PC-3 (cell line): ENCODE measurements around the genes ZSWIM6 and SREK1IP1.

GRCh38 chr5:57906743-57907051 is 424.1 kb upstream of the ACTBL2 start:
- RAMPAGE, long total RNA, result no peak

DNA sequence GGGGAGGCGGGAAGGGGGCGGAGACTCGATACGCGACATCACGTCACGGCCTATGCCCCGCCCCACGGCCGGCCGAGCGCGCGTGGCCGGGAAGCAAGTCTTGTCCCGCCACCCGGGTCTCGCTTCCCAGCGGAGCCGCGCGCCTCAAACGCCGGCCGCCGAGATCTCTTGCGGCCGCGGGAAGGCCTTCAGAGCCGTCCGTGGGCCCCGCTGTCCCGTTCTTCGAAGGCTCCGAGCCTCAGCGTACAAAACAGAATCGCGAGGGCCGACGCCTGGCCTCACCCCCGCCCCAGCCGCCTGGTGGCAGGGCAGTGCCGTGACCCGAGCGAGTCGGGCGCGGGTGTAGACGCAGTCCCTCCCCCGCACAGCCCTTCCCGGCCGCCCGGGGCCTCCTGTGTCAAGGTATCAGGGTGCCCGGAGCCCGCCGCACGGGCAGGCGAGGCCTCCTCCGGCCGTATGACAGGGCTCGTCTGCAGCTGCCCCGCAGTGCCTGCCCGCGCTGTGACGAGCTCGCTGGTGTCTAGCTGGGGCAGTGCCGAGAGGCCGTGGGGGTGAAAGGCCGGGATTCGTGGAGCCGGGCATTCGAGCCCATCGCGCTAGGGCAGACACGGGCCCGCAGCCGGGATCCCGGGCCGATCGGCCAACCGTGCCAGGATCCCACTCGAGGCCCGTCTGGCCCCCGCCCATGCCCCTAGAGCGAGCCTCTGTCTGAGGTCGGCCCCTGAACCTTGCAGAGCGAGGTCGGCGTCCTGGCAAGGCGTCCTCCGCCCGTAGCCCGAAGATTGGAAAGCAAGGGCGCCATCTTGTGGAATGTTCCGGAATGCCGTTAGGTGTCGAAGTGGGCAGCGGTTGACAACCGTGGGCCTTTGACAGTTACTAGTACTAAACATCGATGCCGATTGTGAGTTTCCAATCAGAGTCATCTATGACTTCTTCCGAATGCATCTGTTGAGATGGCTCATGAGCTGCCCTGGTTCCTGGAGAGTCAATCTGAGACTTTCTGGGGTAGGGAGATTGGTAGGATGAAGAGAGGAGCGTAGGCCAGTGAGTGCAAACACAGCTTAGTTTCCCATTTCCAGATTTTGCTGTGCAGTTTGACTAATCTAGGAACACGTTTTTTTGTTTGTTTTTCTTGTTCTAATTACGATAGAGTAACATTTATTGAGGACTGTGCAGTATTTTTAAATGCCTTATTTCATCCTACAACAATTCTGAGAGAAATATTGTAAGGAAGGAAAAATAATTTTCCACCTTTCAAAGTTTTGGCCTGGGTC is 669 bp upstream of the PLK2 start:
- RAMPAGE, long total RNA, result no peak

- RAMPAGE, long total RNA, result no peak
Measured at GRCh38 chr5:58629660-58630154, 46.8 kb downstream of the RAB3C start.

DNA sequence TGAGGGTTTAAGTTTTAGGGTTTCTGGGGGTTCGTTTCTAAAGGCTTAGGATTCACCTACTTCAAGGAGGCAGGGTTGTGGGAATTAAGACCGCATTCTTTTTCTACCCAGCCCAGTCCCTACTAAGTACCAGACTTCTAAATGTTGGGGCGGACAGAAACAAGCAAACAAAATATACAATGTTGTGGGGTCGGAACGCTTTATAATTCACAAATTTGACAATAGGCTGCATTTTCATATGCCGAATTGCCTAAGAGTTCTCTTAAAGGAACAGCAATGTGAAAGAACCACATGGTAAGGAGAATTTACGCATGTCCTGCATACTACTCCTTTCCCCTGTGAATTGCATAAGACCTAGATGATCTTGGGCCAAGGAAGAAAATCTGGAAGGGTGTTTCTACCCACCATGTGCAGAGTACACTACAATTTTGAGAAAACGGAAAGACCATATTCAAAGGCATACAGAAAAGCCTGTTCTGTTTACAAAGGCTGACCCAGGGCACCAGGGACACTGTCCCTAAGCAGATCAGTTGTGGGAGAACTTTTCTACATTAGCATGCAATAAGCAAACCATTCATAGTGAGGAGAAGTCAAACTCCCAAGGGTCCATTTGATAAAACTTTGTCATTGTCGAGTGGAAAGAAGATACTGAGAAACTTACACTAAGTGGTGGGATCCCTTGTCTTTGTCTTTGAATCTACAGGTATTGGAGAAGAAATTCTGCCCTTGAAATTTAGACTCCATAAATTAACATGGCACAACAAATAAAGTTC is 457.4 kb downstream of the RAB3C start:
- RAMPAGE, long total RNA, result no peak

DNA sequence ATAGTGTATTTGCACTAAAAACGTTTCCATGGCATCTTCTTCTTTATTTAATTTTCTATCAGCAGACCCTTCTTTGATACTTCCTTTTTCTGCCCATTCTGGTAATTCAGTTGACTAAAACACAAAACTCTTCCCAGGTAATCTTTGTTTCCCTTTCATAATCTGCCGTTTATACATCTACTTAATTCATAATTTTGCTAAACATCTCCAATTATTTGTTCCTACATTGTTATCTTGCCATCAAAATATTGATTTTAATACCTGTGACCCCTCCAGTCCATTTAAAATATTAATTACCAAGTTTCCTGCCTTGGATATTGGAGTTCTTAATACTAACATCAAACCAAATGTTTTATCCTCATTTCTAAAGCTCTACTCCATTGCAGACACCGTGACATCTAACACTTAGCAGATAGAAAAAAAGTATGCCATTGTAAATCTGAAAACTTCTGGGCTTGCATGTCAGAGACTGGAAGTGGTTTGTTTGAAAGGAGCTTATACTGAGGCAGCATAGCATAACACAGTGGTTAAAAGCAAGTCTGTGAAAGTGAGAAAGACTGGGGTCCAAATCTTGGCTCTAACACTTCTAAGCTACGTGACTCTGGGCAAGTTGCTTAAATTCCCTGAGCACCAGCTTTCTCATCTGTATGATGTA is 540.5 kb downstream of the RAB3C start:
- RAMPAGE, long total RNA, result no peak

DNA sequence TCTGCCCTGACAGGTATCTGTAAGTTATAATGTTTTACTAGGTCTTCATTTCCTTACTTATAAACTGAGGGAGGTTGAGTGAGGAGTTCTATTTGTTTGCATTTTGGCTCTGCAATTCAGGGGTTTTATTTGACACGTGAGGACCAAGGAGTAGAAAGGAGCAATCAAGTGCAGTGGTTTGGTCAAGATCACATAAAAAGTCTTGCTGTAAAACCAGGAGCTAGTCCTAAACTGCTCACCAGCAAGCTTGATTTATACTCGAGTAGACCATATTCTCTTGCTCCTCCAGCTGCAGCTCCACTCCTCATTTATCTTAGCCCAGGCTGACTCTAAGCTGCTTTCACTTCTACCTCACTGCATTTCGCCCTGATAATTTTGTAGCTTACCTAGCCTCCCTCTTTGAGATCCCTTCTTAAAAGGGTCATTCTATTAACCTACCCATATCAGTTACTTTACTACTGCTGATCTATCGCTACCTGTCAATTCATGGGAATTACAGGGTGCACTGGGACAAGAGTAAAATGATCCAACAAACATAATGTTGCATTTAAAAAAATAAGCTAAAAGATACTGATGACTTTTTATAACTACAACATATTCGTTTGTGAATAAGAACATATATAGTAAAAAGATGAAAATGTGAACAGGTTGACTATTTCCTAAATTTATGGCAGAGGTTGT is 541.4 kb downstream of the RAB3C start:
- RAMPAGE, long total RNA, result no peak

DNA sequence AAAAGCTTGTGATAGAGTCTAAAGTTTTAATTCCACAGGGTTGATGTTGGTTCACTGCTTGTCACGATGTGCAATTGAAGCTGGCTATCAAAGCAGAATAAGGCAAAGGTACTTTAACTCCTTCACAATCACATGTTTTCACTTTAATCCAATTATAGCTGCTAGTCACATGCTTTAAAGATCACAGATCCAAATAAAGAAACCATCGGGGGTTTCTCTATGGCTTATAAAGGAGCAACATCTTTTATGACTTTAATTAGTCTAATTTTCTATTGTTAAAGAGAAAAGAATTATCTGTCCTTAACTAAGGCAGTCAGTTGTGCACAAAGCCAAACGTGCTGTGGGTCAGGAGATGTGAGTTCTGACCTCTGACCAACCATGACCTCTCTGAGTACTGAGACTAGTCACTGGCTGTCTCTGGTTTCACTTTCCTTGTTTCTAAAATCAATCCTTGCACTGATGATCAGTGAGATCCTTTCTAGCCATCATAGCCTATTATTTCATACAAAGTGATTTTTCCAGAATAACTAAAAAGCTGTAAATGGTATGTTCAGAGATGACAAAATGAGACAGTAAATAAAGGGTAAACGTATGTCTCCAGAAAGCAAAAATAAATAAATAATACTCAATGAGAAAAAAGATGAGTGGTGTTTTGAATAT is 561.1 kb downstream of the RAB3C start:
- RAMPAGE, long total RNA, result no peak

GRCh38 chr5:59198426-59198681 is 615.5 kb downstream of the RAB3C start:
- RAMPAGE, long total RNA, result no peak

DNA sequence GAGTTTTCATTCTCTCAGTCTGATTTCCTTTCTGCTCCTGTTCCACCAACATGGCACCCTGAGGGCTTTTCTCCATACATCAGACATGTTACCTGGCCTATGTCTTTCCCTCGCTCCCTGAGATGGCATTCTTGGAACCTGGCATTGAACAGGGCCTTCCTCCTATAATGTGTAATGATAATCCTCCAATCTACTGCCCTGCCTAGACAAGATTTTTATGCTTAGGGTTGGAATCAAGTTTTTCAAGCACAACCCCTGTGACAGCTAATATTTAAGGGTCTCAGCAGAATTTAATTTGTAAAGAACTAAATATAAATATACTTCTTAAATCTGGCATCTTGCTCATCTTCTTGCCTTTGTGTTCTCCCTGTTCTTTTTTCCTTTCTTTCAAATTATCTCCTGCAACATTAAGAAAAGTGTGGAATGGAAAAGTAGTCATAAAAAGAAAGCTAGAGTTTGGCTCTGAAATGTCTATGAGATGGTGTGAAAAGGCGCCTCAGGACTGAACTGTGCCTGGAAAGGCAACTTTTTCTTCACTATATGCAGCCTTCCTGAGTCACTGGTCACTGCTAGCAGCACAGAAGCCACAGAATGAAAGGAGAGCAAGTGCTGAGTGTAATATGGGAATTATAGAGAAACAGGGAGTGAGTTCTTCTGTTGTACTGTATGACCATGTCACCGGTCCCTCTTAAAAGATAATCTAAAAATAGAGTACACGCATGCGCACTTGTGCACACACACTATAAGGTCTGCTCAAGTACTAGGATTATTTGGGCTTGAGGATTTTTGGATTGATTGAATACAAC is 572.2 kb downstream of the PDE4D start:
- RAMPAGE, long total RNA, result no peak

DNA sequence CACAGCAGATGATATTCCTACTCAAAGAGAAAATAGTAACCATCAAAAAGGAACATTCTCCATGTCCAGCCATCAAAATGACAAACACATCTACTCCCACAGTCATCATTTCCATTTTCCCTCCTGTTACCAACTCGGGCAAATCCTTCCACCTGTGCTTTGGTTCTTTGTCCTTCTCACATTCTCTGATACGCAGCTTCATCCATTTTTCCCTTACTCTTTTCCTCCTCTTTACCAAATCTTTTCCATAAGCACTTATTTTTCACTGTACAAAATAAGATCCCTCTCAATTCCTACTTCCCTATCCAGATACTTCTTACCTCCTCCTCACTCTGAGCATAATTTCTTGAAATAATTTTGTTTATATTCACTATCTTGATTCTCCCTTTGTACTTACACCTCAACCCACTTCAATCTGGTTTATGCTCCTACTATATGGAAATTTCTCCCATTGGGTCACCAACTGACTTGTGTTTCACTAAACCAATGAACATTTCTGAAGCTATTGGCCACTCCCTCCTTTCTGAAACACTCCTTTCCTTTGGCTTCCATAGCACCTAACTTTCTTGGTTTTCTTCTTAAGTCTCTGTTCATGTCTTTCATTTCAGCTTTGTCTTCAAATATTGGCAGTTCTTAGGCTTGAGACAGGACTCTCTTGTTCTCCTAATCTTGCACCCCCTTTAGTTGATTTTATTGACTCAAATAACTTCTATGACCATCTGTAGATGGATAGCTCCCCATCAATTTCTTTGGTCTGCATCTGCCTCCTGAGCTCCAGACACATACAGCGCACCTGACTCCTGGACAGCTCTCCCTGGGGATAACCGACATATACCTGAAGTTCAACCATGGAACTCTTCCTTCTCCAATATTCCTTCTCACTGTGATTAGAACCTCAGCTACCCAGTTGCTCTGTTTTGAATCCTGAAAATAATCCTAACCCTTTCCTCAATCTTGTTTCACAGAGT is 442.6 kb downstream of the PDE4D start:
- RAMPAGE, long total RNA, result no peak

DNA sequence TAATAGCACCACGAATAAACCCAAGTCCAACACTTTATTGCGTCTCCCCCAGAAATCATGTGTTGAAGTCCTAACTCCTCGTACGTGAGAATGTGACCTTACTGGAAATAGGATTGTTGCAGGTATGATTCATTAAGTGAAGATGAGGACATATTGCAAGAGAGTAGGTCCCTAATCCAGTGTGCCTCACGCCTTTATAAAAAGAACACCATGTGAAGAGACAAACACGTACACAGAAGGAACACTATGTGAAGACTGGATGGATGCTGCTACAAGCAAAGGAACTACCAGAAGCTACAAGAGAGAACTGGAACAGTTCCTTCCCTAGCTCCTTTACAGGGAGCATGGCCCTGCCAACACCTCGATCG is 276.2 kb downstream of the PDE4D start:
- RAMPAGE, long total RNA, result no peak

DNA sequence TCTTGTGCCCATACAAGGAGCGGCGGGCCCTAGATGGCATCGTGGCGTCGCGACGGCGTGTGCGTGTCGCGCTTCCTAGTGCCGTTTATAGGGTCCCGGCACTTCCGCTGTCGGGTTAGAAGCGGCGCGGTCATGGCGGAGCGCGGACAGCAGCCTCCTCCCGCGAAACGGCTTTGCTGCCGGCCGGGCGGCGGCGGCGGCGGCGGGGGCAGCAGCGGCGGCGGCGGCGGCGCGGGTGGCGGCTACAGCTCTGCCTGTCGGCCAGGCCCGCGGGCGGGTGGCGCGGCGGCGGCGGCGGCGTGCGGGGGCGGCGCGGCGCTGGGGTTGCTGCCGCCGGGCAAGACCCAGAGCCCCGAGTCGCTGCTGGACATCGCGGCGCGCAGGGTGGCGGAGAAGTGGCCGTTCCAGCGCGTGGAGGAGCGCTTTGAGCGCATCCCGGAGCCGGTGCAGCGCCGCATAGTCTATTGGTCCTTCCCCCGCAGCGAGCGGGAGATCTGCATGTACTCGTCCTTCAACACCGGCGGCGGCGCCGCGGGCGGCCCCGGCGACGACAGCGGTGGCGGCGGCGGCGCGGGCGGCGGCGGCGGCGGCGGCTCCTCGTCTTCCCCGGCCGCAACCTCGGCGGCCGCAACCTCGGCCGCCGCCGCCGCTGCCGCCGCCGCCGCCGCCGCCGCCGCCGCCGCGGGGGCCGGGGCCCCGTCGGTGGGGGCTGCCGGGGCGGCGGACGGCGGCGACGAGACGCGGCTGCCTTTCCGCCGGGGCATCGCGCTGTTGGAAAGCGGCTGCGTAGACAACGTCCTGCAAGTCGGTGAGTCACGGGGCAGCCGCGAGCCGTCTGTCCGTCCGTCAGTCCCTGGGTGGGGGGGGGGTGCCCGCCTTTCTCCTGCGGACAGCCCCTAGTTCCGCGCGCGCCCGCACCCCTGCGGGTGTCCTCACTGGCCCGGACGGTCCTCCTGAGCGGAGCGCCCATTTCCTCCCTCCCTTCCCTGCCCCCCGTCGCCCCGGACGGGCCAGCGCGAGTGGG is at the start of gene ZSWIM6:
Gene ZSWIM6 (plus strand): TSS at position 118 of the 1,024 bp plus-strand sequence.
- RAMPAGE, long total RNA, result no peak

DNA sequence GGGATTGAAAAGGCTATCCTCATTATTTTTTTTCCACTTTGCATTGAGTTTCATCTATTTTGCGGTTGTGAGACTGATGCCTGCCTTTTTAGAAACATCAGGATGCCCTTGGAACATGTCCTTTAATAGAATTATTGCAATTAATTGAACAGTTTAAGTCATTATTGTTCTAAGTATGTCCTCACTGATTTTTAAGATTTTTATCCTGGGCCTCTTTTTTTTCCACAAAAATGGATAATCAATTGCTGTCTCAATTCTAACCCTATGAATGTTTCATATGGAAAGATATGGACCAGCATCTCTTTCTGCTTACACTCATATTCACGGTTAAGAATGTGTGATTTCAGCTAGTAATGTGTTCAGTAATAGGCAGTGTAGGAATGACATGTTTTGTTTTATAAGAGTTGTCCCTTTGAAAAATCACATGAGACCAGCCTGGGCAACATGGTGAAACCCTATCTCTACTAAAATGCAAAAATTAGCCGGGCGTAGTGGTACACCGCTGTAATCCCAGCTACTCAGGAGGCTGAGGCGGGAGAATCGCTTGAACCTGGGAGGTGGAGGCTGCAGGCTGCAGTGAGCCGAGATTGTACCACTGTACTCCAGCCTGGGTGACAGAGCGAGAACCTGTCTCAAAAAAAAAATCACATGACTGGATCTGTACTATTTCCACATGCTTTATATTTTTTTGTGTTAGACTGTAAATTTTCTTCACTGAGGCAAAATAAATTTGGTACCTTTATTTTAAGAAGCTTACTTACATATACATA is 6.9 kb downstream of the ZSWIM6 start:
- RAMPAGE, long total RNA, result no peak

- RAMPAGE, long total RNA, result no peak
Measured at GRCh38 chr5:61348544-61349195, 16.6 kb downstream of the ZSWIM6 start.

DNA sequence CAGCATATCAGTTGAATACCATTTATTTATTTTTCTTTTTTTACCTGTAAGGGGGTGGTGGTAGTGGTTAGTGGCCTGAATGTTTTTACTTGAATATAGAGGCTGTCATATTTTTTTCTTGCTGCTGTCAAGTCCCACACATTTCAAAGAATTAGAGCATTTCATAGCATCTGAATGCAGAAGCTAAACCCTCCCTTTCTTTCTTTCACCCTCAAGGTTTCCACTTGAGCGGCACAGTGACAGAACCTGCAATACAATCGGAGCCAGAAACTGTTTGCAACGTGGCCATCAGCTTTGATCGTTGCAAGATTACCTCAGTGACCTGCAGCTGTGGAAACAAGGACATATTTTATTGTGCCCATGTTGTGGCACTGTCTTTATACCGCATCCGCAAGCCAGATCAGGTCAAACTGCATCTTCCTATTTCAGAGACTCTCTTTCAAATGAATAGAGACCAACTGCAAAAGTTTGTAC is 140.4 kb downstream of the ZSWIM6 start:
- RAMPAGE, long total RNA, result no peak

DNA sequence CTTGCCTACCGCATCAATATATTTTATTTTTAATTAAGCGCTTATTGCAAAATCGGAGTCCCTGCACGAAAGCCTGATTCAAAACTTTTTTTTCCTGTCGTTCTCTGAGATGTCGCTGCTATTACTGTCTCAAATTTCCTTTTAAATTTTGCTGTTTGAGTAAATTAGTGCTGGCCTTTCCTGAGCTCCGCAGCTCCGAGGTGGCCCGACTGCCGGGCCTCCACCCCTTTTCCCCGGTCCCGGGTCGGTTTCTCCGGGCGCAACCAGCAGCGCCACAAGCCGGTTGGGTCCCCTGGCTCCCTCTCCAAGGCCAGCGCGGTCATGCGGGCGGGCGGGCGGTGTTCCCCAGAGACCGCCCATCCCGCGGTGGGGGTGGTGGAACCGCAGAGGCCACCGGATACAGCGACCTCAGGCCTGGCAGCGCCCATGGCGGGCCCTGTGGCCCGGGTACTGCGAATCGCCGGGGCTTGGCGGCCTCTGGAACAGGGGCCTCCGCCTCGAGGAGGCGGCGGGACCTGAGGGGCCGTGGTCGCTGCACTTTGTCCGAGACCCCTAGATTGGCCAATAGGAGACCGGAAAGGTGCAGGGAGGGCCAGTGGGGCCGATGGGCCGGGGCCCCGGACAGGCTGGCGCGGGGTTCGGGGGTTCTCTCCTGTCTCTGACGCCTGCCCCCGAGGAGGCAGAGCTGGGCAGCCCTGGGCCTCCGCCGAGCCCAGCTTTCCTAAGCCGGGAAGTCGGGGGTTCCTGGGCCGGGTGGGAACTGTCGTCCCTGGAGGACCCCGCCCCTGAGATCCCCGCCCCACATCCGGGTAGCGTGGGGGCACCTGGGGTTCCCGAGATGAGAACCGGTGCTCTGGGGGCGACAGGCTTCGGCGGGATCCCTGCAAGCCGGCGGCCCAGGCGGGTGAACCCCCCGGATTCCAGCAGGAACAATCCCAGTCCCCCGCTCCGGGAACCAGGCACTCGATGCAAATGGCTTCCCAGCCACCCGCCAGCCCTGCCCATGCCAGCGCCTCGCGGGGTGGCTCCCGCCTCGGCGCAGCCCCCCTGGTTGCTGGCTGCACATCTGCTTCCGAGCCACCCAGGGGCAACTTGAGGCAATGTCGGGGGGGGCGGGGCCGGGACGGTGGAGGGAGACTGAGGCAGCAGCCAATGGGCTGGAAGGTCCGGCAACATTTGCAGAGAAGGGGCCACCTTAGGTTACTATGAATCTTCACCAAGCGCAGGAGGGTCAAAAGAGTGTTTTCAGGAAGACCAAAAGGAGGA is 293.9 kb downstream of the ZSWIM6 start:
- RAMPAGE, long total RNA, result no peak

DNA sequence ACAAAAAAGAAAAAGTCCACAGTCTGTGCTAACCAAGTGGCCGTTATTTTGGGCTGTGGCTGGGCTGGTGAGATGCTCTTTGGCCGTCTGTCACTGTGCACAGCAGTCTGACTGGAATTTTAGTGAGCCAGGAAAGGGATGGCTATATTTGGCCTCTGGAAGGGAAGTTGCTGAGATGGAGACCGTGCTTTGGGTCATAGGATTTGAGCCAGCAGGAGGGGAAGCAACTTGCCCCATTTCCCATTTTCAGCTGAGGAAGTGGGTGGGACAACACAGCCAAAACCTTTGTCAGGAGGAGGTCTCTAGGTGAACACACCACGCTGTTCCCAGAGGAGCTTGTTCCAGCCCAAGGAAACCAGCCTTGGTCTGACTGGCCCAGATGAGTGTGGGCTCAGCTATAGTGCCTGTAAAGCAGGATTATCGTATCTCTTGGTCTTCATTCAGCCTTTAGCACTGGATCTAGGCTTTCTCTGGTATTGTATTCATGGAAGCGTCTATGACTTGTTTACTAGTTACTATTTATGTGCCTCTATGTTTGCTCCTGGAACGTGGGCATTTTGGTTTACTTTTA is 334.3 kb downstream of the ZSWIM6 start:
- RAMPAGE, long total RNA, result no peak

DNA sequence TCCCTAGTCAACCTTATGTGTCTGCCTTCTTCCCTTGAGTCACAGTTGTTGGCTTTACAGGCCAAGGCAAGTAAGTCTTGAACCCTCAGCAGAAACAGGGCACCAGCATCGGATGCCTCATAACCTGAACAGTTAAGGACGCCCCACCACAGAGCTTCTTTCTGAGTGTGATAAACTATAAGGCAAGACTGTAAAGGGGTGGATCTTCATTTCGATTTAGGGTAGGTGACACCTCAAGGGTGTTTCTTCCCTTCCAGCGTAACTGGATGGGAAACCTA is 622 bp upstream of the KIF2A start:
- RAMPAGE, long total RNA, result no peak

GRCh38 chr5:63242958-63243576 is 664.4 kb downstream of the LRRC70 start:
- RAMPAGE, long total RNA, result no peak

GRCh38 chr5:64768315-64768828 is at the start of gene SREK1IP1:
Gene SREK1IP1, minus strand, starts transcription at chr5:64768691.
- RAMPAGE, long total RNA, result start-site peak on the minus strand at chr5:64768540-64768669, 631 and 179 reads in 2 replicates